NT2/D1 (cell line): ENCODE results near the gene GALNT11.

DNA sequence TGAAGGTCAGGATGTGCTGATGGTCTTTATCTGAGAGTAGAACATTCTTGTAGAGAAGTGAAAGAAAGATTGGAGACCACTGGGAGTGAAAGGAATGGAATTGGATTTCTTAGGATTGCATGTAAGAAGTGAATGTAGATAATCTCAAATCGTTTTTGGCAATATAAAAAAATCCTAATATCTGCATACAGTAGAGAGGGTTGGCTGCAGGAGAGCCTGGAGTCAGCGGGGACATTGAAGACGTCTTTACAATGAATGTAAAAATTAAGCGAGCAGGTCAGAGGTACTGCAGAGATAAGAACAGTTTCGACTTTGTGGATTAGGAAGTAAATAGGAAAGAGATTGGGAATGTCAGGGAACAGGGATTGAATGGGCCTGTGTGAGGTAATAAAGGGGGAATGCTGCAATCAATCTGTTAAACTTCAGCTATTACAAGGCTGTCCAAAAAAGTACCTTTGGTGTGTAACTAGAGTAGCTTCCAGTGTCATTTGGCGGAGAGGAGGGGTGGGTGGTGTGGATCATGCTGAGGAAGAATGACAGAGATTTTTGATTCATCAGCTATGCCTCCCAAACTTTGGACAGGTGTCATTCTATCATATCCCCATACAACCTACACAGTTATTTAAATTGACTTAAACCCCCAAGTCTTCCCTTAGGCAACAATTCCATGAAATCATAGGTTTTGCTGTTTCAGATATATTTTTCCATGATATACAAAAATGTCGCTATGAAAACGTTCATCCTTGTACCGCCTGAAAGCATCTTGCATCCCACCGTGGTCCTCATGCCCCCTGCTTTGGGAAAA is 128.1 kb upstream of the RHEB start:
- RRBS, 2 experiments, result no CpG with 5 or more reads among the region's 10 CpGs

DNA sequence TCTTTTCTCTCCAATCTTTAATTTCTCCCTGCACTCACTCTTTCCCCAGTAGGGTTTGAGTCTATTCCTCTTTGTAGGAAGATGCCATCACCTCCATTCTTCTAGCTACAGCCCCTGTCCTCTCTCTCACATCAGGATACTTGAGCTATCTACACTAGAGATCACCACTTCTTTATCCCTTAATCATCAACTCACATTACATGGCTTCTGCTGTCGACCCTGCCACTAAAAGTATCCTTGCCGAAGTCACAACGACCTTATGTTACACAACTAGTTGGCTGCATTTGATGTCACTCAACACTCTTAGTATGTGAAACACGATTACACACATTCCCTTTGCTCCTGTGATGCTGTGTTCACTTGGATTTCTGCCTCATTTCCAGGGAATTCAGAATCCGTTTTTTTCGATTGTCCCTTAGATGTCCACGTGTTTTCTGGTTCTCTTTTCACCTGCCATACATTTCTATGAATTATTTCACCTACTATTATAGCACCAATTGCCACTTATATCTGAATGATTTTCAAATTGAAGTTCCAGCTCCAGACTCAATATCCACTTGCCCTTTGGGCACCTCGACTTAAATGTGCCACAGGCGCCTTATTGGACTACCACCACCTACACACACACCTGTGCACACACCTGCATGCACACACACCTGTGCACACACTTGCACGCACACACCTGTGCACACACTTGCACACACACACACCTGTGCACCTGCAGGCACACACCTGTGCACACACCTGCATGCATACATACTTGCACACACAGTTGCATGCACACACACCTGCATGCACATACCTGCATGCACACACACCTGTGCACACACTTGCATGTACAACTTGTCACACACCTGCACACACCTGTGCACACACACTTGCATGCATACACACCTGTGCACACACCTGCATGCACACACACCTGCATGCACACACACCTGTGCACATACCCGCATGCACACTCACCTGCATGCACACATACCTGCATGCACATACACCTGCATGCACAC is 149.7 kb upstream of the RHEB start:
- RRBS, 2 experiments, result no CpG with 5 or more reads among the region's 11 CpGs

GRCh38 chr7:151708699-151709041 is 168.2 kb downstream of the PRKAG2 start:
- RRBS, 2 experiments, result no CpG with 5 or more reads among the region's 6 CpGs

DNA sequence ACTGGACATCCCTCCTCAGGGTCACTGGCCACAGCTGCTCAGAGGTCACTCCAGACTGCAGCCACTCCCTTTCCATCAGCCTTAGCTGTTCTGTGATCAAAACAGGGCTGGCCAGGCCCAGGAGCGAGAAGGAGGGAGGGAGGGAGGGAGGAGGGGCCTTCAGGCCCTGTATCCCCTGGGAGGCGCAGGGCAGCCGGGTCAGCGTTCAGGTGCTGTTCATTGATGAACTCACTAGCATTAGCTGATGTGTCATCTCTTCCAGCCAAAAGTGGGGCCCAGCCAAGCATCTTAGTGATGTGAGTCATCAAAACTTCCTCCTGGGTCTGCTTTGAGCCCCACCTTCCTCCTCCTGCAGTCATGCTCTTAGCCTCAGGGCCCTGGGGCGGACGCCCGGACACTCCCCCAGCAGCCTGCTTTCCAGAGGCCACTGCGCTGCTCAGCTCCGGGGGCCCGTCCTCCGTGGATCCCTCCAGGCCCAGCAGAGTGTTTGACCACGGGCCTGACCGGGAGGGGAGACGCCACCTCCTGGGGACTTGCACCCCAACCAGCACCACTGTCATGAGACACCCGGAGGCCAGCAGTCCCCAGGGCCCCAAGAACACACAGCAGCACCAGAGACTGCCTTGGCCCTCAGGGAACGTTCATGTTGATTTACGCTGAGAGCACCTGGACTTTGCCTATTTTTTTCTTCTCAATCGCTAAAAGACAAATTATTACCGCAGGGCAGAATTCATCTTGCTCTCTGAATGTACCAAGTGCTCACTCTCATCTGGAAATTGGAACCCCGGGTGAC is 149.1 kb downstream of the PRKAG2 start:
- RRBS, 2 experiments, result 20 to 75% methylated on average over 9 of the region's 20 CpGs

GRCh38 chr7:151754094-151754797 is 122.7 kb downstream of the PRKAG2 start:
- RRBS, 2 experiments, result no CpG with 5 or more reads among the region's 20 CpGs

DNA sequence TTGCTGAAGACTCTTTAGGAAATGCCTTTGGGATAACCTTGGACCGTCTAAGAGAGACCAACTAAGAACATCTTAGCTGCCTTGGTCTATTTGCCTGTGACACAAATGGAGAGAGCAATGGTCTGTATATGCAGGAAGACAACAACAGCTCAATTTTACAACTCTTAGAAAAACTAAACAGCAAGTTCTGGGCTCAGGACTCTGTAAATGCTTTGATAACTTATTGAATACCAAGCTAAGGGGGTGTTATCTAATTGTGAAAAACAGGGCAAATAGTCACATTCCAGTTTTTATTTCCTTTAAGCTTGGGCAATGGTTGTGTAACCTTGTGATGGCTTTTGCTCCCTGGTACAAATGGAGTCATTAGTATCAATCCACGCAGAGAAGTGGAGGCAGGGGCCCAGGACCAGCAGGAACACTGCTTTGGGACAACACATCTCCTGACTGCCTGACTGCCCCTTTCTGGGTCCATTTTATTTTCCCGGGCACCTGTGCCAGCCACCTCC is 5.7 kb upstream of the PRKAG2 start:
- RRBS, 2 experiments, result no CpG with 5 or more reads among the region's 3 CpGs

DNA sequence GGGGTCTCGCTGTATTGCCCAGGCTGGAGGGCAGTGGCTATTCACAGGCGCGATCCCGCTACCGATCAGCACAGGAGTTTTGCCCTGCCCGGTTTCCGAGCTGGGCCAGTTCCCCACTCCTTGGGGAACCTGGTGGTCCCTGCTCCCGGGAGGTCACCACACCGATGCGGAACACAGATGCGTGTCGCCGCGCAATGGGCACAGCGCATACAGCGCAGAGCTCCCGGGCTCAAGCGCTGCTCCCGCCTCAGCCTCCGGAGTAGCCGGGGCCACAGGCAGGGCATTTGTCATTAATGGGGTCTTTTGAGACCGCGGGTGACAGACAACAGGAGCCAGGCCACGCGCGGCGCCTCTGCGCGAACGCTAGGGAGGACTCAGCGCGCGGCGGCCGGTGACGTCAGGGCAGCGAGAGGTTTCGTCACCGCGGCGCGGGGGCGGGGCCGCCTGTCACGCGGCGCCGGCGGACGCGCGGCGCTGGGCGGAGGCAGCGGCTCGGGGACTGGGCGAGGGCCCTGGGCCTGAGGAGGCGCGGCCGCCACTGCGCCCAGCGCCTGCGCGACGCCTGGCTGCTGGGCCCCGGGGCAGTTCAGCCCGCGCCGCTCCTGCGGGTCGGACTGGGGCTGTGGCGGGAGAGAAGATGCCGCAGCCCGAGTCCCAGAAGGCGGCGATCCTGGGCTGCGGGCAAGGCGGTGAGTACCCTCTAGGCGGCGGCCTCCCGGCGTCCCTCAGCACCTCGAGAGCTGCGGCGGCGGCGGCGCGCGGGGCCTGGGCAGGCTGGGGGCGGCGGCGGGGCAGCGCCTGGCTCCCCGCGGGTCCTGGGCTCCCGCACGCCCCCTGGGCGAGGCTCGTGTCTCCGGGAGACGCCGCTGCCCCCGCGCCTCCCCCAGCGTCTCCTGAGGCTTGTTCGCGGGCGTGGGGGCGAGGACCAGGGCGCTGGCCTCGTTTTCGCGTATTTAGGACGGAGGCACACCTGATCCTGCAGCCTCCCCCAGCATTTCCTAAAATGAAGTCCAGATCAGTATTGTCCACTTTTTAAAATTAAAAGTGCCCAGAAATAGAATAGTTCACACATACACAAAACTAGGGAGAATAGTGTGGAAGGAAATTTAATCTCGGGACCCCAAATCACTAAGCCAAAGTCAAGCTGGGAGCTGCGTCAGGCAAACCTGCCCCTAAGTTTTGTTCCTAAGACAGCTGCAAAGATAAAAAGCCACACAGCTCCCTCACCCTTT is at the start of gene GALNT11:
GALNT11 (plus strand) TSS at position 479 of the 1,232 bp plus-strand sequence.
- RRBS, 2 experiments, result 4 to 5% methylated on average over 24 of the region's 117 CpGs

DNA sequence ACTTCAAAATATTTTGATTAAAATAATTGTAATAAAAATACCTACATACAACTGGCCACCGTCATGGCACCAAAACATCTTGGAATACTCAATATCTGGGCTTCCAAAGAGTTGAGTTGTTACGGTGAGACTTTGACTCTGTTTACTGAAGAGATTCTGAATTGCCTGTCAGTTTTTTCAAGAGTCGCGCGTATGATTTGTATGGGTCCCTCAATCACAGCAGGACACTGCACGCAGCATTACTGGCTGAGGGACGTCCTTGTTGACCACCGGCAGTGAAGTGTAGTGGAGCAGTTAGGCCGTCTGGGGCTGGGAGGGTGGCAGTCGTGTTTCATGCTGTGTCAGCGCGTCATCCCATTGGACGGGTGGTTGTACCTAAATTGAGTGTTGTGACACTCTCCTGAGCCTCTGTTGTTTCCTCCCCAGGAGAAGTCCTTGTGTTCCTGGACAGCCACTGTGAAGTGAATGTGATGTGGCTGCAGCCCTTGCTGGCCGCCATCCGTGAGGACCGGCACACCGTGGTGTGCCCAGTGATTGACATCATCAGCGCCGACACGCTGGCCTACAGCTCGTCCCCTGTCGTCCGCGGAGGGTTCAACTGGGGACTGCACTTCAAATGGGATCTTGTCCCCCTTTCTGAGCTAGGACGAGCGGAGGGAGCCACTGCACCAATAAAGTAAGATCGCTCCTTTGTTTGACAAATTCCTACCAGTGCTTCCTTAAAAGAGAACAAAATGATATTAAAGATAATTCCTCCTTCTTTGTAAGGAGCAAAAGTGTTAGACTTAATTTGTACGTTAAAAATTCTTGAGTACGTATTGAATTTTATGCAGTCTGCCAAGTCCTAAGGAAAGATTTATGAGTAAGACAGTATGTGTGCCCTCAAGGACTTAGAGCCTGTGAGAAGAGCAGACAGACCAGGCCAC is 82.4 kb downstream of the GALNT11 start:
- RRBS, 2 experiments, result no CpG with 5 or more reads among the region's 29 CpGs

DNA sequence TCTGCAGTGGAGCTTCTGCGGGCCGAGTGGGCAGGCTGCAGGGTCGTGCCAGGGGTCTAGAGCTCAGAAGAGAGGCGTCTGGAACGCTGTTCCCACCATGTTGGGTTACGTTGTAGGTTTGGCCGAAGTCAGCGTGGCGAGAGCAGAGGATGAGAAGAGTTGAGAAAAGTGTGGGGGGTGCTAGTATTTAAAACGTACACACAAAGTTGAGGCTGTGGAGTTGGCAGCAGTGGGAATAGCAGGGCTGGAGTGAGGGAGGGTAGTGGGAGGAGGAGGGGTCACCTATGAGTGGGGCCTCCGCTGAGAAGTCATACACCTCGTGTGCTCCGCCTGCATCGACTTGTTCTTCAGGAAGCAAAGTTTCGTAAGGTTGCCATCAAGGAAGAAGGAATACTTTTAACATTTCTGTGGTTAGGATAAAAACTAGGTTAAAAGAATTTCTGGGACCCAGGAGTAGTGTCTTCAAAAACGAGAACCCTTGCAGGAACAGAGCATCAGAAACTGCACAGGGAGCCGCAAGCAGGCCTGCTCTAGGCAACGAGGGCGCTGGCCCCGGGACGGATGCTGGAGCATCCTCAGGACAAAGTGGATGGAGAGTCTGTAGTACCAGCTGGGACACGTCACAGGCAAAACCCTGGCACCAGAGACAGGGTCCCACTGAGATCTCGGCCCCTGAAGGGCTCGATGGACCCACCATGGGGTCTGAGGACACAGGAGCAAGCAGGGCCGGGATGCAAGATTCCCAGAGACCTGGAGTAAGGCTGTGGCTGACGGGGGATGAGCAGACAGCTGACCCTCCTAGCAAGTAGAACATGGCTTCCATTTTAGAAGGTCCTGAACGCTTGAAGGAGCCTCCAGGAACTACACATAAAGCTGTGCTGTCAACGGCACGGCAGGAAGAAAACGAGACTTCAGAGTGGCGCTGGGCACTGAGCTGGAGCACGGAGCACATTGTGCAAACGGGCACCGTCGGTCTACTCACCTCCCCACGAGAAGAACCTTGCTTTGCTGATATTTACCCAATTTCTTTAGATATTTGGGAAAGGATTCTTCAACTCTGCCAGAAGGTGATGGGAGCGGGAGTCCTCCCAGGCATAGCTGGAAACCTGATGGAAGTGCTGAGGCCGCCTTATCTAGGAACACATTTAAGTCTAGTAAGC is 106.5 kb downstream of the GALNT11 start:
- RRBS, 2 experiments, result no CpG with 5 or more reads among the region's 38 CpGs

DNA sequence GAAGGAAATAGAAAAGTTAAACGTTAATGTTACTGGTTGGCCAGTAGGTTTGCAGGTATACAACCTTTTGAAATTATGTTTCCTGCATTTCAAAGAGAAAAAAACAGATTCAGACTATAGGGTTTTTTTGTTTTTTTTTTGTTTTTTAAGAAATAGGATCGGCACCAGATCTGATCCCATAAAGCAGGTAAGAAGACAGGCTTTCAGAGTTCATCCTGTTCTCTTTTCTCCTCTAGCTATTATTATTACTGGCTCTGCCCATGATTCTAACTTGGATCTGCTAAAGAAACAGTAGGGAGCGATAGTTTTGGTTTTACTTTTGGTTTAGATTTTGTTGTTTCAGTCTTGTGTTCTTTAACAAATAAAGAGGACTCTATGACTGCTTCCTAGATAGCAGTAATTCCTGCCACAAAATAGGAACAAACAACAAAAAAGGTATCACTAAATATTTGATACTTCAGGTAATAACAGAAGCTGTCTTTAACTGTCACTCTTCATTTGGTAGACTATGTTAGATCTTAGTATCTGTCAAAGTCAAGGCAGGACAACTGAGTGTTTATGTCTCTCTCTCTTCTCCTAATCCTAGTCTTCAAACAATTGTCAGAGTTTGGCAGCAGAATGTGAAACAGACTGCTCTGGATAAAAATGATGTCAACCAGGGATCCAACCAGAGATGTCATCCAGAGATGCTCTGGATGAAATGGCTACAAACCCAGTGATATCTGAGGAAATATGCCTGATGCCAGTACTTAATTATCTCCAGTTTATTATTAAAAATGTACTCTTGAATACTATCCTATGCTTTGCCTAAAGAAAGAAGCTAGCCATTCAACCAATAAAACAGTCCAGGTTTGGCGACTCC is 99.8 kb downstream of the KMT2C start:
- RRBS, 2 experiments, result no CpG with 5 or more reads among the region's 4 CpGs

- RRBS, 2 experiments, result no CpG with 5 or more reads among the region's 8 CpGs
Measured at GRCh38 chr7:152393911-152394849, 41.6 kb downstream of the KMT2C start.

GRCh38 chr7:152434149-152434822 is 1.5 kb downstream of the KMT2C start:
- RRBS, 2 experiments, result no CpG with 5 or more reads among the region's 23 CpGs

- RRBS, 2 experiments, result no CpG with 5 or more reads among the region's 7 CpGs
Measured at GRCh38 chr7:152674670-152675372, 1.1 kb downstream of the XRCC2 start.

DNA sequence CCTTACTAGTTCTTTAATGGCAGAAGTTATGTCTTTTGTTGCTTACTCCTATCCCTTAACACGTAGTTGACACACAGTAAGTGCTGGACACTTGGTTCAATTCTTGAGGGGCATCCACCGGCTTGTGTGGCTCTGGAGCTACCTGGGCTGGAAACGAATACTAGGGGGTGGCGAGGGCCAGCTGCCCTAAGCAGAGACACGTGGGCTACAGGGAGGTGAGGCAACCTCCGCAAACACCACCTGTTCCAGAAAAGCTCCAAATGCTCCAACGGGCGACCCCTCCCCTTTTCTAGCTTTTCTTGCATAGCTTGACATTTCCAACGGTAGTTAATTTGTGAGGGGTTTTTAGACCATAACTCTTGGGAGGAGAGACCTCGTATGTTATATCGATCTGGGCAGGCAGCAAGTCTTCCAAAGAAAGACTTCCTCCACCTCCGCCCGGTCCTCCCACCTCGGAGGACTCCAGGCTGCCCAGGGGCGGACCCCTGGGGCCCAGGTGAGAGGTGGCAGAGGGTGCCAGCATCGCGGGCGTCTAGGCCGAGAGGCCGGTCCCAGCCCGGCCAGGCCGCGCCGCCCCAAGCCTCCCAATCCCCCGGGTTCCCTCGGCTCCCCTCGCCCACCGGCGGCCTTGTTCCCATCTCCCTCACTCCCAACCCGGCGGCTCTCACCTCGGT is 431 bp downstream of the XRCC2 start:
- RRBS, 2 experiments, result under 1 to 3% methylated on average over 5 to 12 of the region's 32 CpGs

DNA sequence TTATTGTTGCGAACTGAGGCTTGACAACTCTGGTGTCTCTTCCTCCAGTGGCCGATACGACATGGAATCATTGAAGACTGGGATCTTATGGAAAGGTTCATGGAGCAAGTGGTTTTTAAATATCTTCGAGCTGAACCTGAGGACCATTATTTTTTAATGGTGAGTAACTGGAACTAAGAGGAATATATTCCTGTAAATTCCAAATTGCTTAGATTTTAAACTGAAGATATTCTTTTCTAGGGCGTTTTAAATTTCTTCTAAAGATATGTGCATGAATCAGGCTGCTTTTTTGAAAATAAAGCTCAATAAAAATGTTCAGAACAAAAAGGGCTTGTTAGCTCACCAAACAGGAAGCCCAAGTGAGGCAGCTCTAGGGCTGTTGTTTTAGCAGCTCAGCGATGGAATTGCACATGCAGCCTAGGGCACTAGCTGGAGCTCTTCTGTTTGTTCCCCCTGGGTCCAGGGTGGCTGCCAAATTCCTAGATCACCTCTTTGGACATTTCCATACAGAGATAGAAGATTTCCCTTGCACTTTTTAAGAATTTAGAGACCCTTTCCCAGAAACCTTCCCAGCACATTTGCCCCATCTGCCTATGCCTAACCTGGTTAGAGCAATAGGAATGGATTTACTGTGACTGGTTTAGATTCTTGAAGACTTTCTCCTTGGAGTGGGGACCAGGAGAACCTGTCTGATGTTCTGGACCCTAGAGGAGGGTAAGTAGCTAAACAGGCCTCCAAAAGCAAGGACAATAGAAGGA is 42.2 kb downstream of the ACTR3B start:
- RRBS, 2 experiments, result no CpG with 5 or more reads among the region's 6 CpGs

- RRBS, 2 experiments, result no CpG with 5 or more reads among the region's 4 CpGs
Measured at GRCh38 chr7:152933061-152933473, 173.5 kb downstream of the ACTR3B start.

GRCh38 chr7:153405979-153406891 is 646.0 kb upstream of the DPP6 start:
- RRBS, 2 experiments, result no CpG with 5 or more reads among the region's 10 CpGs

DNA sequence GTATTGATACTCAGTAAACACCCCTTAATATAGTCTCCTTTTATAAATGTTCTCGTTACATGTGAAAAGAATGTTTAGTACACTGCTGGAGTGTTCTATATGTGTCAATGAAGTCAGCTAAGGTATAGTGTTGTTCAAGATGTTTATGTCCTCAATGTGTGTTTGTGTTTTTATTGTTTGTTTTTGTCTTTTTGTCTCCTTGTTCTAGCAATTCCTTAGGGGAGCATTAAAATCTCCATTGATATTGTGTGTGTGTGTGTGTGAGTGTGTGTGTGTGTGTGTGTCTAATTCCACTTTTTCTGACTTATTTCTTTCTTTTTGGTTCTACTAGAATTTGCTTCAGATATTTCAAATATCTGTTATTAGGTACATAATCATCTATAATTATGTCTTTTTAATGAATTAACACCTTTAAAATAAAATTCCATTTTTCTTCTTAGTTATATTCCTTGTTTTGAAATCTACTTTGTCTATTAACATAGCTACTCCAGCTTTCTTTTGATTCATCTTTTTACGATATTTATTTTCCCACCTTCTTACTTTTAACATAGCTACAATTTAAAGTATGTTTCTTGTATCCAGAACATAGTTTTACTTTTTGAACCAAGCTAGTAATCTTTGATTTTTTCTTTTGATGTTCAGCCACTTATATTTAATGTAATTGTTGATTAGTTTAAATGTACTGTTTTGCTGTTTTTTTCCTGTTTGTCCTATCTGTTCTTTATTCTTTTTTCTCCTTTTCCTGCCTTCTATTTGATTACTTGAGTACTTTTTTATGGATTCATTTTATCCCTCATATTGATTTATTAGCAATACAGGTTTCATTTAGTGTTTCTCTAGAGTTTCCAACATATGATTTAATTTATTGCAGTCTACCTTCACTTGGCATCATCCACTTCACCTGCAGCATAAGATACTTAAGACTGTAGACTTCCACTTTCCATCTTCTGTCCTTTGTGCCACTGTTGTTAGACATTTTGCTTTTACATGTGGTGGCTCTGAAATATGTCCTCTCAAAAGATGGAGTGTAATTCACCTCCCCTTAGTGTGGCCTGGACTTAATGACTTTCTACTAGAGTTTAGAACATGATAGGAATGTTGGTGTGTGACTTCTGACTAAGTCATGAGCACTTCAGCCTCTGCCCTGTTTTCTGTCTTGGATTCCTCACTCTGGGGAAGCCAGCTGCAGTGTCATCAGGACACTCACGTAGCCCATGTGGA is 644.1 kb upstream of the DPP6 start:
- RRBS, 2 experiments, result no CpG with 5 or more reads among the region's 3 CpGs

DNA sequence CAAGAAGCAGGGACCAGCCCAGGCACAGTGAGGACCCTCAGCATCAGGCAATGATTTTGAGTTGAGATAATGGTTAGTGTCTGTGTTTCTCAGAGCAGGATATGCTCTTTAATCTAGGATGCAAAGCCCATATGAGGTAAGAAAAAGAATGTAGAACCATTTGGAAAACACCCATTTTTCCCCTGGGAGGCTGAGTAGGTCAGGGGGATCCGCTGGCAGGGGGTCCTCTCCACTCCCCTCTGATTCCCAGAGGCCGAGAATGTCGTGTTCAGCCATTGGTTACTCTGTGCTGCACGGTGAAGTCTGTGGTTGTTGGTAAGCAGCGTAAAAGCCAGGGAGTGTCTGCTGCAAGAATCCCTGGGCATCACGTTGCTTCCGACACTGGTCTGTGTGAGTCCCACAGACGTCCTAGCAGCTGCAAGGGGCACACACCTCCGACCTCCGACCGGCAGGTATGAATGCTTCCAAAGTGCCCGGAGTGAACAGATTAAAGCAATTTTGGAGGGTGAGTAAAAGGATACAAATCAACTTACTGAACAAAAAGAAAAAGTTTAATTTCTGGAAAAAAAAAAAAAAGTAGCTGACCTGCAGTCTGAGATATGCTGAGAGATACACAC is 132.0 kb downstream of the DPP6 start:
- RRBS, 2 experiments, result no CpG with 5 or more reads among the region's 12 CpGs

GRCh38 chr7:154676277-154677082 is 326.4 kb downstream of the PAXIP1 start:
- RRBS, 2 experiments, result 91 to 93% methylated on average over 2 to 4 of the region's 14 CpGs